ENCODE data around the gene TJAP1.

DNA sequence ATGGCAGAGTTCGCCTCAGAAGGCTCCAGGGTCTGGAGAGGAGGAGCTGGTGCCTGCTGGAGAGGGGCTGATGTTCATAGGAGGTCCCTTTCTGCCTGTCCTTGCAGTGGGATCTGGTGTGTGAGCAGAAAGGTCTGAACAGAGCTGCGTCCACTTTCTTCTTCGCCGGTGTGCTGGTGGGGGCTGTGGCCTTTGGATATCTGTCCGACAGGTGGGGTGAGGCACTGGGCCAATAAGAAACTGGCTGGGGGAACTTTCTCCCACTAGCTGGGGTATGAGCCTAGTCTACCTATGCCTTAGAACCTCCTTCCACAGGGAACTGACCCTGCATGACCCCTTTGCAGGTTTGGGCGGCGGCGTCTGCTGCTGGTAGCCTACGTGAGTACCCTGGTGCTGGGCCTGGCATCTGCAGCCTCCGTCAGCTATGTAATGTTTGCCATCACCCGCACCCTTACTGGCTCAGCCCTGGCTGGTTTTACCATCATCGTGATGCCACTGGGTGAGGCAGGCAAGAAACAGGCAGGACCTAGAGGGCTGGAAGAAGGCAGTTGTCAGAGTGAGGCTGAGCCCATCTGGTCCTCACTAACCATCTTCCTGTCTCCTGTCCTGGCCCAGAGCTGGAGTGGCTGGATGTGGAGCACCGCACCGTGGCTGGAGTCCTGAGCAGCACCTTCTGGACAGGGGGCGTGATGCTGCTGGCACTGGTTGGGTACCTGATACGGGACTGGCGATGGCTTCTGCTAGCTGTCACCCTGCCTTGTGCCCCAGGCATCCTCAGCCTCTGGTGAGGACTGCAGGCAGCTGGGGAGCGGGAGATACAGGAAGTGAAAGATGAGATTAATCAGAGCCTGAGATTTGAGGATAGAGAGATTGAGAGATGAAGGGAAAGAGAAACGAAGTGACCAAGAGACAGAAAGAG, 1.5 kb downstream of the SLC22A7 start:
- PRO-cap, 2 experiments, result no peak in any of the 2 experiments
- RAMPAGE, long total RNA, 4 experiments, result no peak in any of the 4 experiments

GRCh38 chr6:43340174-43340679, 29.2 kb downstream of the ZNF318 start:
- PRO-cap, 2 experiments, result no peak in any of the 2 experiments
- RAMPAGE, long total RNA, 4 experiments, result no peak in any of the 4 experiments

- PRO-cap, 2 experiments, result no peak in any of the 2 experiments
- RAMPAGE, long total RNA, 4 experiments, result no peak in any of the 4 experiments
These were observed 14.9 kb downstream of the ZNF318 start for GRCh38 chr6:43354487-43354941.

- PRO-cap, 2 experiments, result no peak in any of the 2 experiments
- RAMPAGE, long total RNA, 4 experiments, result no peak in any of the 4 experiments
These were observed 9.6 kb downstream of the ABCC10 start for GRCh38 chr6:43436827-43437494.

- PRO-cap, 2 experiments, result no peak in any of the 2 experiments
- RAMPAGE, long total RNA, 4 experiments, result no peak in any of the 4 experiments
These were observed 11.3 kb downstream of the ABCC10 start for GRCh38 chr6:43438508-43439155.

- PRO-cap, 2 experiments, result peak in 2 of 2 experiments; most common plus-strand start chr6:43477592 (in 2); most common minus-strand start chr6:43477442 (in 1)
- RAMPAGE, long total RNA, 4 experiments, result start-site peak on the plus strand in 4 of 4 experiments, at chr6:43477566-43478134 at its widest, 25 to 300 reads per replicate
These were observed at the start of gene TJAP1 for GRCh38 chr6:43477066-43478296. Gene TJAP1, plus strand, starts transcription at chr6:43477570.

- PRO-cap, 2 experiments, result no peak in any of the 2 experiments
- RAMPAGE, long total RNA, 4 experiments, result no peak in any of the 4 experiments
These were observed 18.6 kb downstream of the MRPS18A start for GRCh38 chr6:43668689-43669612.

DNA sequence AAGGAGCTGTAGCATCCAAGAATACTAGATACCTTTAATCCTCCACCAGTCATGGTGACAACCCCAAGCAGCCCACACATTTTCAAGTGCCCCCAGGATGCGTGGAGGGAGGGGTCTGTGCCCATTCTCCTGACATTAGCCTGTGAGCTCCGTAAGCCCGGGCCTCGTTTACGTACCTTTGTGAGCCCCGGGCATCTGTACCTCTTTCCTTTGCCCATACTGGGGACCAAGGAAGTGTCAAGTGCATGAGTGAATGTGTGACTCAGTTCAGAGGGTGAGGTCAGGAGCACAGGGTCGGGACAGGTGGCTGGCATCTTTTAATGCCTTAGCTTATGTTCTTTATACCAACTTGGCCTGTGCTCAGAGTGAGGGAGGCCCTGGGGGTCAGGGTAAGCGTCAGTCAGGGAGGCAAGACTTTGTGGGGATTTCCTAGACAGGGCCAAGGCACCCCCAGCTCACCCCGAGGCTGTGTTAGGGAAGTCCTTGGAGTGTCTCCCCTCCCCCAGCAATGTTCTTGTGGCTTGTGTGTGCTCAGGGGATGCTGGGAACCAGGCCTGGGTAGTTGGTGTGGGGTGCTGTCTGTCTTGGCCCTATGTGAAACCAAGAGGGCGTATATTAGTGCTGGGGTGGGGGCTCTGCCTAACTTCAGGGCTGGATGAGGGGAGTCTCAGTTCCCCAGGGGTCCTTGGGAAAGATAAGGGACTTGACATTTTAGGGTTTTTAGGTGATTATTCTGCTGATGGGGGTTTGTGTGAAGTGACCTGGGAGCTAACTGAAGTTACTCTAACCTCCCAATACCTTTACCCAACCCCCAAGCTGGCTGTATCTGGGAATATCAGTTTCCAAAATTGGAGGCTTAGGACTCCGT, 13.1 kb downstream of the VEGFA start:
- PRO-cap, 2 experiments, result no peak in any of the 2 experiments
- RAMPAGE, long total RNA, 4 experiments, result no peak in any of the 4 experiments

DNA sequence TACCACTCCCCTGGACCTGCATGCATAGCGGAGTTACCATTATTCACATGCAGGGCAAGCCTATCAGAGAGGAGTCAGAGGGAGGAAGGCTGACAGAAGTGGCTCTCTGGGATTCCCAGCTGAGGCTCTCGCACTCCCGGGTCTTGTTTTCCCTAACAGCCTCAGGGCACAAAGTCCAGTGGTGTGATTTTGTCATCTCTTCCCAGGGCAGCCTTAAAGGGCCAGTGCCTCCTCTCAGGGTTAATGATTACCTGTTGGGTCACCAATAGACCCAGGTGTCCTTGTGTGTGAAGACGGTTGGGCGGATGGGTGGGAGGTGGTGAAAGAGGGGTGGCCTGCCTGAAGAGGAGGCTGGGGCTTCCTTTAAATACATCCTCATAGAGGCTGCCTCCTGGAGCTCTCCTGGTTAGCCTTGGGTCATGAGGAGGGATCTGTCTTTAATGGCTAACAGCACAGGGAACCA, 36.4 kb downstream of the VEGFA start:
- PRO-cap, 2 experiments, result no peak in any of the 2 experiments
- RAMPAGE, long total RNA, 4 experiments, result no peak in any of the 4 experiments

- PRO-cap, 2 experiments, result peak in 1 of 2 experiments; most common minus-strand start chr6:43840935 (in 1)
- RAMPAGE, long total RNA, 4 experiments, result no peak in any of the 4 experiments
These were observed 70.7 kb downstream of the VEGFA start for GRCh38 chr6:43840837-43841068.

- PRO-cap, 2 experiments, result no peak in any of the 2 experiments
- RAMPAGE, long total RNA, 4 experiments, result no peak in any of the 4 experiments
These were observed 156.0 kb downstream of the MRPL14 start for GRCh38 chr6:43970863-43971953.

DNA sequence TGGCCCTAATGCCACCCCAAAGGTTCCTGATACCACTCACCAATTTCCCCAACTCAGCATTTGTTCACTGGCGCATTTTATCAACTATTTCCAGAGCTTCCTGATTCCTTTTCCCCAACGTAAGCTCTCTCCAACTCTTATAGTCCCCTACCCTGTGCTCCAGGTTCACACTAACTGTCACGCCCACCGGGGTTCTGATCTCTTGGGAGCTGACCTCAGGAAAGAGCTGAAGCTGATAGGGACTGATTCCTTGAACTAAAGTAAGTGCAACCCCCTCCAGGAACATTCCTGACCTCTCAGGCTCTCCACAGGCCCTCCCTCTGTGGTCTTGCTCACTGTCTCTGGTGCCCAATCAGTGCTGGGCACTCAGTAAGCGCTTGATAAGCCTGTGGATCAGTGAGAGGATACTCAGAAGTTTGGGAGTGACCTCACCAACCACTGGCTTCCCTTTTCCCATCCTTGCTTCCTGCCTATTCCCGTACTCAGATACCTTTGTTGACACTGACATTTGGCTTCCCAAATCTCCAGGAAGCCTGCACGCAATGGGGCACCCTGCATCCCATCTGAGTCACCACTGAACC, 73.2 kb downstream of the MRPL14 start:
- PRO-cap, 2 experiments, result no peak in any of the 2 experiments
- RAMPAGE, long total RNA, 4 experiments, result no peak in any of the 4 experiments

GRCh38 chr6:44102410-44102987, 24.8 kb downstream of the MRPL14 start:
- PRO-cap, 2 experiments, result no peak in any of the 2 experiments
- RAMPAGE, long total RNA, 4 experiments, result start-site peak on the minus strand in 1 of 4 experiments, at chr6:44102506-44102619 at its widest, 19 reads per replicate

DNA sequence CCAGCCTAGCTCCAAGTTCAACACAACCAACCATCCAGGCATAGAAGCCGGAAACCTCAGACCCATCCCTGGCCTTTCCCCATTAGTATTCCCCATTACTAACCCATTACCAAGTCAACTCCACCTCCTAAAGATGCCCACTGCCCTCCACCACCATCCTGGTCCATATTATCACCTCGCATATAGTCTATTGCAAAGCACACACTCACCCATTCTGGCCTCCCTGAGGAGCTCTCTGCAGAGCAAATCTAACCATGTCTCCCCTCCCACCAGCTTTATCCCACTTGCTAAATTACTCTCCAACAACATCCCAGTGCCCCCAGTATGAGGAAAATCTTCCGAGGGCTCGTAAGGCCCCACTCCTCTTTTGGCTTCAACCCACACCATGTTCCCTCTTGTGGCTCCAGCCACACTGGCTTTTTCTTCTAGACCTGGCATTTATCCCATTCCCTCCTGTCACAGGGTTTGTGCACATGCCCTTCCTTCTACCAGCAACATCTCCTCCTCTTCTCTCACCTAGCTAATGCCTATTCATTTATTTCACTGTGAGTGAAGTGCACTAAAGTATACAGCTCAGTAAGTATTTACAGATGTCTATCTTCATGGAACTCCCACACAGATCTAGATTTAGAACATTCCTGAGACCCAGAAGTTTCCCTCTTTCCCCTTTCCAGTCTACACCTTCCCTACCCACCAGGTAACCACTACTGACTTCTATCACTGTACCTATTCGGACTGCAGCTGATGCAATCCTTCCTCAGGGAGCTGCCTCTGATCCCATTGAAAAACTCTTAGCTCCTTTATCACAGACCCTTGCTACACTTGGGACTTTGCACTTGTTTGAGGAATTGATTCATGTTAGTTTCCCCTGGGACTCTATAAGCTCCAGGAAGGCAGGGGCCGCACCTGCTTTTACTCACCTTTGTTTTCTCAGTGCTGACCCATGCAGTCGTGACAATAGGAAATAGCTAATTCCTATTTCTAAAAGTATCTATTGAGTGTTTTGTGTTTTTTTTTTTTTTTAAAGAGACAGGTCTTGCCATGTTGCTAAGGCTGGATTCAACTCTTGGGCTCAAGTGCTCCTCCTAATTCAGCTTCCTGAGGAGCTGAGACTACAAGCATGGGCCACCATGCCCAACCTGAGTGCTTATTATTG, 15.6 kb downstream of the MRPL14 start:
- PRO-cap, 2 experiments, result no peak in any of the 2 experiments
- RAMPAGE, long total RNA, 4 experiments, result start-site peak on the minus strand in 1 of 4 experiments, centred at positions 376 to 745 of the sequence, 12 to 18 reads per replicate

- PRO-cap, 2 experiments, result no peak in any of the 2 experiments
- RAMPAGE, long total RNA, 4 experiments, result start-site peak on the minus strand in 1 of 4 experiments, at chr6:44128708-44128730 at its widest, 15 reads per replicate
These were observed 772 bp downstream of the TMEM63B start for GRCh38 chr6:44127783-44128868.

DNA sequence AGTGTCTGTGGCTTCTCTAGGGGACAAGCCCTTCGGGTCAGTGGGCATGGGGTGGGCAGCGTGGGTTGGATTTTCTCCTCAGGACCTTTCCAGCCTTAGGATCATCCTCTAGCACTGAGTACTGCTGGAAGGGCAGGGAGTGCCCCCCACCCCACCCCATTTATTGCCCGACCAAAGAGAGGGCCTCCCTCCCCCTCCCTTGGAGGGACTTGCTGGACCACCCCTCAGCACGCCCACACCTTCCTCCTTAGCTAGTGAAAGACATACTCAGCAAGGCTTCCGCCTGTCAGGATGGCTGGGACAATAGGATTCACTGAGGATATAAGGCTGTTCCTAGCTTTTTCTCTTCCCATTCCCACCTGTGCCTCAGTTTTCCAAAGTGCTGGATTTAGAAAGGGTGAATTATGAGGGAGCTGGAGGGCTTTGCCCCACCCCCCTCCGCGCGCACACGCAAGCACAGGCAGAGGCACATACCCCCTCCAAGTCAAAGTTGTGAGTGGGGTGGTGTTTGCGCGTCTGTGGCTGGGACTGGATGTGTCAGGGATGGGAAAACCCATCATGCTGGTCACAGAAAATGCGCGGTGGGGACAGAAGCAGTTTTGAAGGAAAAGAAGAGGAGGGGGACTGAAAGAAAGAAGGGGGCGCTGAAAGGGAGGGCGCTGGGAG, 783 bp upstream of the SLC29A1 start:
- PRO-cap, 2 experiments, result no peak in any of the 2 experiments
- RAMPAGE, long total RNA, 4 experiments, result no peak in any of the 4 experiments

GRCh38 chr6:44248317-44248469, 1.3 kb downstream of the HSP90AB1 start:
- PRO-cap, 2 experiments, result no peak in any of the 2 experiments
- RAMPAGE, long total RNA, 4 experiments, result no peak in any of the 4 experiments

GRCh38 chr6:44256262-44256840, 977 bp downstream of the SLC35B2 start:
- PRO-cap, 2 experiments, result no peak in any of the 2 experiments
- RAMPAGE, long total RNA, 4 experiments, result no peak in any of the 4 experiments

GRCh38 chr6:44311869-44312335, 1.2 kb downstream of the AARS2 start:
- PRO-cap, 2 experiments, result no peak in any of the 2 experiments
- RAMPAGE, long total RNA, 4 experiments, result no peak in any of the 4 experiments

DNA sequence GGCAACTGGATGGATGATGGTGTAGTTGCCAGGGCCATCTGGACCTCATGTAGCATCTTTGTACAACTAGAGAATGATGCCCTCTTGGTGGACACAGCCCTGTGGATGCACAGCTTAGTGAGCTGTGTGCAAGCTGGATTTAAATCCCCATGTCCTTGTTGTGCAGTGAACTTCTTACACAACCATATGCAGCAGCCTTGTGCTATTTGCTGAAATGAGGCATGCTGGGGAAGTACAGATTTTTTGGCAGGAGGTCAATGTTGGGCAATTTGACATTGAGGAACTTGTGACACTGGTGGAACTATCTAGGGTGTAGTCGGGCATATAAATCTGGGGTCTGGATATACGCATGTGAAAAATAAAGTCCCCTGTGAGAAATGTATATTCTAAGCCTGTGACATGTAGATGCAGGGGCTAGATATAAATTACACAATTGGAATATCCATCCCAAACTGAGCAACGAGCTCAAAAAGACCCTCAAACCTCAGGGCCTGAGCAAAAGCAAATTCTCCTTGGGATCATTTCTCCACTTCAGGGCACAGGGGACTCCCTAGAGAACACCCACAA, 5.7 kb upstream of the CDC5L start:
- PRO-cap, 2 experiments, result no peak in any of the 2 experiments
- RAMPAGE, long total RNA, 4 experiments, result no peak in any of the 4 experiments